Skeletal muscle cell (primary cell): Measurements from ENCODE around the genes CUL4B and ARHGAP36.

GRCh38 chrX:120310282-120310979 lies 830 bp downstream of the TMEM255A start:
- RRBS: no CpG with 5 or more reads among the region's 28 CpGs

GRCh38 chrX:120560340-120561287 lies at the start of gene CUL4B:
Gene CUL4B, minus strand, starts transcription at chrX:120560962.
- RRBS: under 1% methylated on average over 9 of the region's 44 CpGs

- RRBS: no CpG with 5 or more reads among the region's 1 CpG
Measured at GRCh38 chrX:120754939-120755648, 120.6 kb downstream of the CT47B1 start.

GRCh38 chrX:124347249-124347680 lies 902 bp downstream of the SH2D1A start:
- RRBS: no CpG with 5 or more reads among the region's 5 CpGs

DNA sequence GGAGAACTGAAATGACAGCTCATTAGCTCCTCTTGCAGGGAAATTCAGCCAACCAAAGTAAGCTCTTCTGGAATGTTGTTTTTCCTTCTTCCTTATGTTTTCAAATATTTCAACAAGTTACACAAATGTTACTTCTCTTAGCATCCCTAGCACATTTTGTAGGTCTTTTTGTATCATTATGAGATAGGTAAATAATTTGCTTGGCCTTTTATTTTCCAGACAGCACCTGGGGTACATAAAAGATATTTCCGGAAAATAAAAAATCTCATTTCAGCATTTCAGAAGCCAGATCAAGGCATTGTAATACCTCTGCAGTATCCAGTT lies 23.6 kb downstream of the SH2D1A start:
- RRBS: no CpG with 5 or more reads among the region's 1 CpG

DNA sequence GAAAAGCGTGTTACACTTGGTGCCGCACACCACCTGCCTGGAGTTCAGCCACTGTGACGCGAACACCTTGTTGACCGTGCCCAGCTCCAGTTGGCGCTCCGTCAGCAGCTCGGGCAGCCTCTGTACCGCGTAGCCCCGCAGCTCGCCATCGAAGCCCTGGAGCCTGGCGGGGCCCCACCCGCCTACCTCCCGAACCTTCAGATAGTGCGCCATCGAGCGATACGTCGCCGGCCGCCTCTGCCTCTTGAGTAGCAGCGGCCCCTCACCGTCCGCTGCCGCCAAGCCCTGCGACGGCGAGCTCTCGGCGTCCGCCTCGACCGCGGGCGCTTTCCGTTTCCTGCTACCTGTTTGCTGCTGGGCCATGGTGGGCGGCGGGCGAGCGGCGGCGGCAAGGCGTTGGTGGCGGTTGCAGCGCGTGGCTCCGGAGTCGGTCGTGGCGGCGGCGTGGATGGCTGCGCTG lies 338 bp downstream of the DCAF12L1 start:
- RRBS: 3% methylated on average over 7 of the region's 55 CpGs

- RRBS: no CpG with 5 or more reads among the region's 4 CpGs
Measured at GRCh38 chrX:129539892-129540075, 275 bp upstream of the OCRL start.

- RRBS: no CpG with 5 or more reads among the region's 27 CpGs
Measured at GRCh38 chrX:129540611-129541258, 676 bp downstream of the OCRL start.

GRCh38 chrX:129787505-129787878 lies 7.7 kb downstream of the SASH3 start:
- RRBS: no CpG with 5 or more reads among the region's 5 CpGs

DNA sequence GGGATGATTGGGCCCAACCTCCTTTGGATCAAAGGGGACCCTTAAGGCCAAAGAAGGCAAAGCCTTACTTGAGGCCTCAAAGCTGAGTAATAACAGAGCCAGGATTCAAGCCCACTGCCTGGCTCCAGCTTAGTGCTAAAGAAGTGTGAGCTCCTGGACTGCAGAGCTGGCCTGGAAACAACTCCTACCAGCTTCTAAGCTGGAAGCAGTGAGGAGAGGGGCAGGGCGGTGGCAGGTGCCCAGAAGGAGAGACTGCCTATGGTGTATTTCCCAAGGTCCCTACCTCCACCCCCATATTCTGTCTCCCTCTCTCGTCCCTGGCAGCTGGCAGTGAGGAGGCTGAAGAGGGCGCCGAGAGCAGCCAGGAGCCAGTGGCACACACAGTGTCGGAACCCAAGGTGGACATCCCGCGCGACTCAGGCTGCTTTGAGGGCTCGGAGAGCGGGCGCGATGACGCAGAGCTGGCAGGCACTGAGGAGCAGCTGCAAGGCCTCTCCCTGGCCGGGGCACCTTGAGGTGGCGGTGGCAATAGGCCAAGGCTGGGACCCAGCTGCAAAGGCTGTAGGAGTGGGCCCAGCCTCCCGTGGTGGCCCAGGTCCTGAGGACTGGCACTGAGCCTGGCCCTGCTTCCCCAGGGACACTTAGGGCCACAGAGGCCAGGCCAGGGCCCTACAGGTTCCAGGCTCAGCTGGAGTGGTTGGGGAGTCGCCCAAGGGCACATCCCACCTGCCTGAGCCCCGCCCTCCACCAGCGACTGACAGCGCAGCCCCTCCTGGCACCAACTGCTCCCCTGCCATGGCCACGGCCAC lies 13.8 kb downstream of the SASH3 start:
- RRBS: no CpG with 5 or more reads among the region's 21 CpGs

GRCh38 chrX:129800315-129800719 lies 20.6 kb downstream of the SASH3 start:
- RRBS: no CpG with 5 or more reads among the region's 4 CpGs

DNA sequence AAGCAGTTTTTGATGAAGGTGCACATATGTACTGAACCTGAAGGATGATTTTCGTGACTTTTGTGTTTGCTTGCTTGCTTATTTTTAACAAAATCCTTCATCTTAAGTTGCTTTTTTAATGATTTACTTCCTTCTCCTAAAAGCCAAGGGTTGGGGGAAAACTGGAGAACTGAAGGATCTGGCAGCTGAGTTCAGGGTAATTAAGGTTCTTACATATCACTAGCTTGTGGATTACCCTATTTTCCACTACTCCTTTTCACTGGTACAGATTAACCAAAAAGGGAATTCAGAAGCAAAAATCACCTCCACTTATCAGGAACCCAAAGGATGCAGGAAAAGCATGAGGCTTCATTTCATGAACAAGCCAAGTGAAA lies 12.8 kb downstream of the ZDHHC9 start:
- RRBS: no CpG with 5 or more reads among the region's 1 CpG

- RRBS: 0% methylated on average over 3 of the region's 65 CpGs
Measured at GRCh38 chrX:129842541-129843668, 781 bp downstream of the ZDHHC9 start.

- RRBS: no CpG with 5 or more reads among the region's 7 CpGs
Measured at GRCh38 chrX:130064137-130064538, 46.2 kb downstream of the ELF4 start.

DNA sequence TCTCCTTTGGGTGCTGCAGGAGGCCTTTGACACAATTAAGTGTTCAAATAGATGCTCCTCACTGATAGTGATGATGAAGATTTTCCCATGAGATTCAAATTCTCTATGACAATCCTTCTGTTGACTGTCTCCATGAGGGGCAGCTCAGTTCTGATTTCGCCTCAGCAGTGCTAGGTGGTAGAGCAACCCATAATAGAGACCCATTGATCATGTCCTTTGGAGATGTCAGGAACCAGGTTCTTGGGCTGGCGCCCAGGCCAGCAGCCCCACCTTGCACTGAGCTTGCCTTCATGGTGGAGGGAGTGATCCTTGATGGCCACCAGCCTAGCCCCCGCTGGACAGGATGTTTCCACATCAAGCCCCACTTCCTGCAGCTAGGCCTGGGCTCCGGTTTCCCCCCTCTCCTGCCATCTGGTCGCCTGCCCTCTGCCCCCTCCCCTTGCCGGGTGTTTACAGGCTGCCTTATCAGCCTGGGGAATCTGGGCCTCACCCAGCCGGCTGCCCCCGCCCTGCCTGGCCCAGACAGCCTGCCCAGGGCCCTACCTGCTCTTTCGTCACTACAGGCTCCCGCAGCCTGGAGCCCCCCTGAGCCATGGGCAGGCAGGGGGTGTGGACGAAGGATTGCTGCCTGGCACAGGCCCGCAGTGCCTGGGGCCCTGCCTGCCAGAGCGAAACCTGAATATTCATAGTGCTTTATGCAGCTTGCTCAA lies 12.6 kb downstream of the ELF4 start:
- RRBS: 42% methylated on average over 4 of the region's 13 CpGs

DNA sequence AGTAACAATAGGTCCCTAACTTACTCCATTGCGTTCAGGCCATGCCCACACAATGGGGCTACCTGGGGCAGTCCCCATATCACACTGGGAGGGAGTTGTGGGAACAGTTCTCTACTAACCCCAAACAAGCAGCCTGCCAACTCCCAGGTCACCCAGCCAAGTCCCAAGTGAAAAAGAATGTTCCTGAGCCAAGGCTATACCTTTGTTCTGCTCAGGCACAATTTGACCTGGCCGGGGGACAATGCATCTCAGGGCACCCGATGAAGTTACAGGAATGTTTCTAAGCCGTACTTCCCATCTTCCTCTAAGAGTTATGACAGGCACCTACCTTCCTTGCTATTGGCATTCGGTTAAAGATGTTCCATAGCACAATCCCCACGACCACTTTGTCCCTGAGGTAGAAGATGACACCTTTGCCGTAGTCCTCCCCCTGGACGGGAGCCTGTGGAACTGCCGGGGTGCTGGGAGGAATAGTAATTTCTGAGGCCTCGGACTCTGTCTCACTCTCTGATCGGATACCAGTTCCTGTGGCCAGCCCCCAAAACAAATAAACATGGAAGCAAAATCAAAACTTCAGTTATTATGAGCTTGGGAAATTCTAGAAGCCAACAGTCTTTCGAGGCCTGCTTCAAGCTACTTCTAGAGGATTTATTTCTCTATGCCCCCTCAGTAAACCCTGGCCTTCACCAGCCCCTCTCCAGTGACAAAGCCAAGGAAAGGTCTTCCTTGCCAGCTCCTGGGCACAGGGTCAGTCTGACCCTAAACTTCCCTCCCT lies 19.5 kb upstream of the ELF4 start:
- RRBS: no CpG with 5 or more reads among the region's 12 CpGs

- RRBS: no CpG with 5 or more reads among the region's 4 CpGs
Measured at GRCh38 chrX:130842624-130843165, 60.3 kb downstream of the ENOX2 start.

- RRBS: 3% methylated on average over 12 of the region's 37 CpGs
Measured at GRCh38 chrX:131058096-131058575, at the start of gene ARHGAP36. Gene ARHGAP36, plus strand, starts transcription at chrX:131058346.